ENCODE measurements around the genes RAD18, SETD5 and JAGN1.

- PRO-cap, result no peak
These were observed 1.5 kb upstream of the EDEM1 start for GRCh38 chr3:5185716-5186632.

DNA sequence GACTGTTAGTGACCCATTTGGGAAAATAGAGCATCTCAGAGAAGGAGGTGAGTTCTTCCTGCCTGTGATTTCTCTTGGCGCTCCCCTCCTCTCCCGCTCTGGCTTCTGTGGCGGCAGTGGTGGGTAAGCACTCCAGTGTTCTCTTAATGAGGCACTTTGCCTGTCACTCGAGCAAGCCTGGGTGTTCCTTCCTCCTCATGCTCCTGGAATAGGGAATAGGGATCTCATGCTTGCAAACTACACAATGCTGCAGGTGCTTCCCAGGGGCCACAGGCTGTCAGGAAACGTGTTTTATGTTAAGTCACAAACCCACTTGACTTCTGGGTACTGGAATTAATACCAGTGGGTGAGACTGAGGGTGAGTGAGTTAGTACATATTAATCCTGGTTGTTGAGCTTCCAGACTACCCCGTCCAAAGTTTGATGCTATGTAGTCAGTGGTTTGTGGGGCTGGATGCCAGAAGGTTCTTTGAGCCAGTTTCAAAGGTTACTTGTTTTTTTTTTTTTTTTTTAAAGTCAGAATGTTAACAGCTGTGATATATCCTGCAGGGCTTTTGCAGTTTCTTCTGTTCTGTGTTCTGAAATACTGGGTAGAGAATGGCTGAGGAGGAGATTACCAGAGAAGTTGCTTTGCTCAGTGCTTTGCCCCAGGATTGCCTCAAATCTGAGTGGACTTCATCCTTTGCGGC lies 30.5 kb downstream of the EDEM1 start:
- PRO-cap, result no peak

GRCh38 chr3:5699810-5700207 lies 512.3 kb downstream of the EDEM1 start:
- PRO-cap, result no peak

DNA sequence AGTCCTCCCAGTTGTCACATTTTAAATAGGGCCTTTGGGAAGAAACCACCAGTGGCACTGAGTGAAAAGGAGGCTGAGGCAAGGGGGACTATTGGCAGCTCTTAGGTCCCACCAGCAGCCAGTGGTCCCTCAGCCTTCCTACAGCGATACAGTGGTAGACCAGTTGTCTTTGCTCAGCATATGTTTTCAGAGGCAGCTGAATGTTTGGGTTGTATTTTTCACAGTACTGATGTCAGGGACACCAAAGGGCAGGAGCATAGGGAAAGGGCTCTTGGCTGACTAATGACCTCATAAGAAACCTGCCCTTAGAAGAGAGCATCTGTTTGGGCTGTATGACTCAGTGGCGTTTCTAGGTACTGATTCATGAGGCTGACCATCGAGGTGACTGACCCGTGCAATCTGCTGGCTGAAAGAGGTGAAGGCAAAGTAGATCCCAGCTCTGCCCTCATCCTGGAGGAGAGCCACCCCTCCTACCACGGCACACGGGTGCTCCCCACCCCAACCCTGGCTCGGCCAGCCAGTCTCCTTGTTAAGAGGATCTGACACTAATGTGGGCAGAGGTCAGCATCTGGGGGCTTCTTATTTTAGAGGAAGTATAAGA lies 8.3 kb downstream of the LMCD1 start:
- PRO-cap, result no peak

GRCh38 chr3:8611691-8612157 lies 32.9 kb downstream of the SSUH2 start:
- PRO-cap, result no peak

- PRO-cap, result no peak
These were observed 13.7 kb upstream of the SSUH2 start for GRCh38 chr3:8657906-8659083.

DNA sequence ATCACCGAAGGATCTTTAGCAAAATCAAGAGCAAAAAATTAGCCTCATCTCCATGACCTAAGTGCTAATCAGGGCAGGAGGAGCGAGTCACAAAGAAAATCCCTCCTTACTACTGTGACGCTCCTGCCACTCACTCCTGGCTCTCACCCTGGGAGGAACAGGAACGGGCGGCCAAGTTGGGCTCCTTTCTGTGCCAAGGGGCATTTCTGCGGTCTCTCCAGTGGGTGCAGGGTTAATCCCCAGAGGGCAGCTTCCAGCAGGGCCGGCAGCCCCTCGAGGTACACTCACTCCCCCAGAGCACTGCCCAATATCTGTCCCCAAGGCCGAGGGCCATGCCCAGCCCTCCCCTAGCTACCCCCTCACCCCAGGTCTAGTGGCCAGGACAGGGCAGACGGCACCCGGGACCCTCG lies 568 bp downstream of the CAV3 start:
- PRO-cap, result no peak

- PRO-cap, result no peak
These were observed 639 bp downstream of the OXTR start for GRCh38 chr3:8768651-8769296.

GRCh38 chr3:8962877-8963906 lies at the start of gene RAD18:
Gene RAD18 (minus strand): TSS chr3:8963472.
- PRO-cap, result bidirectional peak, plus-strand start at chr3:8963531, minus-strand start at chr3:8963470

DNA sequence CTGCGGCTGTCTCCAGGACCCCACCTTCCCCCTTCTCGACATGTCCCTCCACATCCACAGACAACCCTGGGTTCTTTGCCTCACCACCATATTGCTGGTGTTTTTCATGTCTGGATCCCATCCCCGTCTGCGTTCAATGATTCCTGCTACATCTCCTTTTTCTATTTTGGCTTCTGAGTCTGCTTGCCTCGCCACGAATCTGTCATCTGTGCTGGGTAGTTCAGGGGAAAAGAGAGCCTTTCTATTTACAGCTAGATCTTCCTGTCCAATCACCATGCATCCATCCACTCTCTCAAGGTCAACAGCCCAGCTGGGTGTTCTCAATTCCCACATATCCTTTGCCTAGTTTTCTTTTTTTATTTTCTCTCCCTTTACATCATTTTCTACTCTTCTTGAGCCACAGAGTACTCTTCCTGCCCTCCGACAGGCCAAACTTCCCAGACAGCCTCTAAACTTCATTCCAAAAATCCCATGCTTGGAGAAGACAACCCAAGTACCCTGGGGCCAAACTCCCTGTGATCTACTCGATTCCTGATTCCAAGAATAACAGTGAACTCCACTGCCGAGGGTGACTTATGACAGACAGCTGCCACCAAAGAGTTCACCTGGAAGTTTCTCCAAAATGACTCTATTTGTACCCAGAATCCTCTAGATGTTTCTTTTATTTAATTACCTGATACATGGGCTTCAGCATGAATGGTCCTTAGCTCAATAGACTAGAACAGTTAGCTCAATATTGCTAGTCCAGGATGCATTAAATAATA lies 104.9 kb upstream of the RAD18 start:
- PRO-cap, result no peak

- PRO-cap, result no peak
These were observed 738 bp downstream of the SRGAP3 start for GRCh38 chr3:9248544-9249272.

GRCh38 chr3:9384363-9384975 lies 12.9 kb upstream of the SETD5 start:
- PRO-cap, result no peak

- PRO-cap, result no peak
These were observed 2.0 kb upstream of the SETD5 start for GRCh38 chr3:9395231-9395931.

GRCh38 chr3:9397543-9398220 lies at the start of gene SETD5:
Gene SETD5 (plus strand): TSS chr3:9397615.
- PRO-cap, result bidirectional peak, plus-strand start at chr3:9397696, minus-strand start at chr3:9397439; unidirectional peak, plus-strand start at chr3:9397863

GRCh38 chr3:9408849-9409185 lies 11.4 kb downstream of the SETD5 start:
- PRO-cap, result no peak

DNA sequence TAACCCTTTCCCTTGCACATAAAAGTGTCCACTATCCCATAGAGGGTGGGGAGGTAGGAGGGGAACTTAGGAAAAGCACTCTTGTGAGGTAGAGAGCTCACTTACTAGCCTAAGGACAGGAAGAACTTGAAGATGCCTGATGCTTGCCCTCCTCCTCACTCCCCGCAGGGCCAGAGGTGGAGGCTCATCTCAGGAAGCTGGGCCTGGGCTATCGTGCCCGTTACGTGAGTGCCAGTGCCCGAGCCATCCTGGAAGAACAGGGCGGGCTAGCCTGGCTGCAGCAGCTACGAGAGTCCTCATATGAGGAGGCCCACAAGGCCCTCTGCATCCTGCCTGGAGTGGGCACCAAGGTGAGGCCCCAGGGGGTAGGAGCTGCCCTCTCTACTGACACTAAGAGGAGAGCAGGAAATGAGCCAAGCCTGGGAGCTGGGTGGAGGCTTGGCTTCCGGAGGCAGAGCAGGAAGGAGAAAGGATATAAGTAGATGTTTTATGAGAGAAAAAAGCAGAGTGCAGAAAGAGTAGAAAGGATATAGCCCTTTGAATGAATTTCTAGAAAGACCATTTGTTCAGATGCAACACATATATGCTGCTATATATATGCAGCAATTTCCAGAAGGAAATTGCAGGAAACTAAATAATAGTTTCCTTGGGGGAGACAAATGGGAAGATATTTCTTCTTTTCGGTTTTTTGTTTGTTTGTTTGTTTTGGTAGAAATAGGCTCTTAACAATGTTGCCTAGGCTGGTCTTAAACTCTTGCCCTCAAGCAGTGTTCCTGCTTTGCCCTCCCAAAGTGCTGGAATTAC lies 5.0 kb downstream of the OGG1 start:
- PRO-cap, result no peak

DNA sequence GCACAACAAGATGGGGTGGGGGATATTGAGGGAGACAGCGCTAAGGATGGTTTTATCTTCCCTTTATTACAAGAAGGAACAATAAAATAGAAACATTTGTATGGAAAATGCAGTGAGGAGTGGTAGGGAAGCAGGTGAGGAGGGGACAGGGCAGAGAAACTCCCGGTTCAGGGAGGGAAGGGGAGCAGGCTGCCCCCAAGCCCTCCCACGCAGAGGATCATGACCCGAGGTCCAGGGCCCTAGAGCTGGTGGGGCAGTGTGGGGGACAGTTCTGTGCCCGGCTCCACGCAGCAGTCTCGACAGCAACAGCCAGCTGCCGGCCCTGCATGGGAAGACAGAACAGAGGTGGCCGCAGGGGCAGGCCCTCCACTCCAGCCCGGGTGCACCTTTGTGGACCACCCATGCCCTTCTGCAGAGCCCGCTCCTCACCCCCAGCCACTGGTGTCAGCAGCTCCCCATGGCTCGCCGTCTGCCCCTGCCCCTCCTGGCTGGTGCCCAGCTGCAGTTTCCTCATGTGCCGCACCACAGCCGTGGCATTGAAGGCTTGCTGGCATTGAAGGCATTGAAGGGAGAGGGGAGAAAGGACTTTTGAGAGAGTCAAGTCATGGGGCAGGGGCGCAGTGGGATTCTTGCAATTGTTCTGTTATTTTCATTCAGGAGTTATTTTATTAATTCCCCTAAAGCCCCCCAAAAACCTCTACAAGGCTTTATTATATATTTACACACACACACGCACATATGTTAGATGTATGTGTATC lies 7.7 kb downstream of the OGG1 start:
- PRO-cap, result no peak

DNA sequence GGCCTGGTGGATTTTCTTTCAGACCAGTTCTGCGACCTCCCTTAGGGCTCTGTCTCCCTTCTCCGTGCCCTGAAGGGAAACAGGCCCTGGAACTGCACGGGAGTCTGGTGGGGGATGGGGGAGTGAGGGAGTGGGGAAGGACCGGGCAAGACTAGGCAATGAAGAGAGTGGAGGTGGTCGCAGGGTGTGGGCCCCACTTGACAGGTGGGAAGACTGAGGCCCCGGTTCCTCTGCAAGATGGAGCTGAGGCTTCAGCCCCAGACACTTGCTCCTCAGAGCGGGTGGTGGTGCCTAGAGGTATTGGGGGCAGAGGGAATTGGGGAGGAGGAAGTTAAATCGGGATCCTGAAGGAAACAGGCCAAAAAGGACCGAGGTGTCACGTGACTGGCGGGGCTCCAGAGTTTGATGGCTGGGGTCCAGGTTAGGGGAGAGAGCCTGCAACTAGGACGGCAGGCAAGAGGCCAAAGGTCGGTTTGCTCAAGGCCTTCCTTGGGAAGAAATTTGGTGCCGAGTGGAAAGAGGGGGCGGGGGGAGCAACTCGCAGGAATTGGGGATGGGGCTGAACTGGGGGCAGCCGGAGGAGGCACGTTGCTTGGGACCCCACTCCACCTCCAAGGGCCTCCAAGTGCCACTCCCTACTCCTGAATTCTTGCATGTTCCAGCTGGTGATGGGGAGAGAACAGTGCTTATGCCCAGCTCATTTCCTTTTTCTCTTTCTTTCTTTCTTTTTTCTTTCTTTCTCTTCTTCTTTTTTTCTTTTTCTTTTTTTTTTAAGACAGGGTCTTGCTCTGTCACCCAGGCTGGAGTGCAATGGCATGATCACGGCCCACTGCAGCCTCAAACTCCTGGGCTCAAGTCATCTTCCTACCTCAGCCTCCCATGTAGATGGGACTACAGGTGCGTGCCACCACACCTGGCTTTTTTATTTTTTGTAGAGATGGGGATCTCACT lies 802 bp upstream of the CAMK1 start:
- PRO-cap, result no peak

DNA sequence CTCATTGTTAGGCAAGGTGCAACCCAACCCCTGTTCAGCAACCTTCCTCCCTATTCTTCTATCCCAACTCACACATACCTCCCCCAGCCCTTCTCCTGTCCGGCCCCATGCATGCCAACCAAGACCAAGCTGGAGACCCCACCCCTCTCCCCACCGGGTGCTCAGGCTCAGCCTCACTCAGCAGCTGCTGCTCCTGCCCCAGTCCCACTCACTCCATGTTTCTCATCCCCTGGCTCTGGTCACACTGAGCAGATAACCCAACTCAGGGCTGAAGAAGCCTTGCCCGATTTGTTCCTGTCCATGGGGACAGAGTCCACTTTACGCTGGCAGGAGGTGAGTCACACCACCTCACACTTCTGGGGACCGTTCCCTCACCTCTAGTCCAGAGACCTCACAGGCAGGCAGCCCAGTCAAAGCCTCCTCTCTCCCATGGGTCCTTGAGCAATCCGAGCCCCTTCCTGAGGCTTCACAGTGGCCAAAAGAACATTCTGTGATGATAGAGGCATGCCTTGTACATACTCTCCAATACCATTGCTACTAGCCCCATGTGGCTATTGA lies 1.4 kb downstream of the CIDEC start:
- PRO-cap, result no peak

- PRO-cap, result bidirectional peak, plus-strand start at chr3:9890616, minus-strand start at chr3:9890476; bidirectional peak, plus-strand start at chr3:9891010, minus-strand start at chr3:9890927
These were observed at the start of gene JAGN1 for GRCh38 chr3:9890279-9891483. Gene JAGN1 (plus strand): TSS chr3:9890610.

All from tibial artery (tissue), 1 donor.